Melanocyte of skin (primary cell): ENCODE data around the genes SAMD11 and HES4.

- CAGE, long polyA plus RNA, 2 experiments = no peak in any of the 2 experiments
Observed at GRCh38 chr1:629051-629486, 57.4 kb downstream of the OR4F16 start.

DNA sequence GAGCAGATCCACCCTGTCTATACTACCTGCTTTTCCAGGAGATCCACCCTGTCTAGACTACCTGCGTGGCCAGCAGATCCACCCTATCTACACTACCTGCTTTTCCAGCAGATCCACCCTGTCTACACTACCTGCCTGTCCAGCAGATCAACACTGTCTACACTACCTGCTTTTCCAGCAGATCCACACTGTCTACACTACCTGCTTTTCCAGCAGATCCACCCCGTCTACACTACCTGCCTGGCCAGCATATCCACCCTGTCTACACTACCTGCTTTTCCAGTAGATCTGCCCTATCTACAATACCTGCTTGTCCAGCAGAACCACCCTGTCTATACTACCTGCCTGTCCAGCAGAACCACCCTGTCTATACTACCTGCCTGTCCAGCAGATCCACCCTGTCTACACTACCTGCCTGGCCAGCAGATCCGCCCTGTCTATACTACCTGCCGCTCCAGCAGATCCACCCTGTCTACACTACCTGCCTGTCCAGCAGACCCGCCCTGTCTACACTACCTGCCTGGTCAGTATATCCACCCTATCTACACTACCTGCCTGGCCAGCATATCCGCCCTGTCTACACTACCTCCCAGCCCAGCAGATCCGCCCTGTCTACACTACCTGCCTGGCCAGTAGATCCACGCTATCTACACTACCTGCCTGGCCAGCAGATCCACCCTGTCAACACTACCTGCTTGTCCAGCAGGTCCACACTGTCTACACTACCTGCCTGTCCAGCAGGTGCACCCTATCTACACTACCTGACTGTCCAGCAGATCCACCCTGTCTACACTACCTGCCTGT is 103.6 kb upstream of the SAMD11 start:
- CAGE, long polyA plus RNA, 2 experiments = no peak in any of the 2 experiments

GRCh38 chr1:826871-827983 is 96.5 kb upstream of the SAMD11 start:
- CAGE, long polyA plus RNA, 2 experiments = no peak in any of the 2 experiments

DNA sequence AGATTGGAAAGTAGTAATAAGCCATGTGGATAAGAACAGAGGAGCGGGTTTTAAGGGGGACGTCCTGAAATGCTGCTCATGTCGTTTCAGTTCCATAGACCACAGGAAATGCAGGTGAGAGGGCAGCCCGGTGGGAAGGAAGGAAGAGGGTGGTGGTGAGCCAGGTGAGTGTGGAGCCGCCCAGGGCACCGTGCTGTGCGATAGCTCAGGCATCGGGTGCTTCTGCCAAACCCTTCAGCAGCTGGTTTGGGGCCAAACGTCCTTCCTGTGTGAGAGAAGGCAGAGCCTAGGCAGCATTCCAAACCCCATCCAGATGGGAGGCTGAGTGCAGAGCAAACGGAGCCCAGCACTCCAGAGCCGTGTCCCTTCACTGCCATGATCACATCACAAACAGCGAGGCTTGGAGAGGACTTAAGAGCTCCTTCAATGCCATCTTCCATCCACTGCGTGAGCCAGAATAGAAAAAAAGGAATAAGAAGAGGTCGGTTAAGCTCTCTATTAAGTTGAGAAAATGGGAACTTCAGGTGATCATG is 65.1 kb upstream of the SAMD11 start:
- CAGE, long polyA plus RNA, 2 experiments = no peak in any of the 2 experiments

DNA sequence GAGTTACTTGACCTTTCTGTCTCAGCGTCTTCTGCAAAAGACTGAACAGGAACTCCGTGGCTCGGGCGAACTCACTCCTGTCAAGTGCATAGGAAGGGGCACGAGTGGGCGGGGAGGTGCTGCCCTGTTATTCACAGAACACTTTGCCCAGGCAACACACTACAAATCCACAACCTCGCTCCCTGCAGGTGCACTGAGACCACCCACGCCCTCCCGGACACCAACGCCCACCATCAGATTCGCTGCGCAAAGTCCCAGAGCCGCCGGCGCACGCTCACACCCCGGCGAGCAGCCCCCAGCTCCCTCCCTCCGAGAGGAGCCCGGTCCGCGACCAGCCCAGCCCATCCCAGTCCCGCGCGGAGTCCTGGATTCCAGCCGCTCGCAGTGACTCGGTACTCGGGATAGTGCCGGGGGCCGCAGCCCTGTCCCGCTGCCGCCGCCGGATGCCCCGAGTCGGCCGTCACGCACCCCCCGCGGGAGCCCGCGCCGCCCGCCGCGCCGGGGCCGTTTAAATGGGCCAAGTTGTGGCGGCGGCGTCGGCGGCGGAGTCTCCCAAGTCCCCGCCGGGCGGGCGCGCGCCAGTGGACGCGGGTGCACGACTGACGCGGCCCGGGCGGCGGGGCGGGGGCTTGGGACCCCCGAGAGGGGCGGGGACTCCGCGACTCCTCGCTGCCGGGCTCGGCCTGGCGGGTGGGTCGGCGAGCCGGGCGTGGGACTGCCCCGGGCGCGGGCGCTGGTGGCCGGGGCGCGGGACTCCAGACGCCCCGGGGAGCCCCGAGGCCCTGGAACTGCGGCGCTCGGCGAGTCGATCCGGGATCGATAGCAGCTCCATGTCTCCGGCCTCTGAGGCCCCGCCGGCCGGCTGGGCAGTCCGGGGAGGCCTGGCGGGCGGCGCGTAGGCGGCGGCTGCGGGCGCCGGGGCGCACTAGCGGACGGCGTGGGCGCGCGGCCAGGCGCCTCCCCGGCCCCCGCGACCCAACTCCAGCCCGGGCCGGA is at the start of gene SAMD11:
TSS of gene SAMD11 (plus strand) at position 539 of the 996 bp plus-strand sequence.
- CAGE, long polyA plus RNA, 2 experiments = no peak in any of the 2 experiments

- CAGE, long polyA plus RNA, 2 experiments = no peak in any of the 2 experiments
Observed at GRCh38 chr1:961249-961952, 1.0 kb downstream of the KLHL17 start.

DNA sequence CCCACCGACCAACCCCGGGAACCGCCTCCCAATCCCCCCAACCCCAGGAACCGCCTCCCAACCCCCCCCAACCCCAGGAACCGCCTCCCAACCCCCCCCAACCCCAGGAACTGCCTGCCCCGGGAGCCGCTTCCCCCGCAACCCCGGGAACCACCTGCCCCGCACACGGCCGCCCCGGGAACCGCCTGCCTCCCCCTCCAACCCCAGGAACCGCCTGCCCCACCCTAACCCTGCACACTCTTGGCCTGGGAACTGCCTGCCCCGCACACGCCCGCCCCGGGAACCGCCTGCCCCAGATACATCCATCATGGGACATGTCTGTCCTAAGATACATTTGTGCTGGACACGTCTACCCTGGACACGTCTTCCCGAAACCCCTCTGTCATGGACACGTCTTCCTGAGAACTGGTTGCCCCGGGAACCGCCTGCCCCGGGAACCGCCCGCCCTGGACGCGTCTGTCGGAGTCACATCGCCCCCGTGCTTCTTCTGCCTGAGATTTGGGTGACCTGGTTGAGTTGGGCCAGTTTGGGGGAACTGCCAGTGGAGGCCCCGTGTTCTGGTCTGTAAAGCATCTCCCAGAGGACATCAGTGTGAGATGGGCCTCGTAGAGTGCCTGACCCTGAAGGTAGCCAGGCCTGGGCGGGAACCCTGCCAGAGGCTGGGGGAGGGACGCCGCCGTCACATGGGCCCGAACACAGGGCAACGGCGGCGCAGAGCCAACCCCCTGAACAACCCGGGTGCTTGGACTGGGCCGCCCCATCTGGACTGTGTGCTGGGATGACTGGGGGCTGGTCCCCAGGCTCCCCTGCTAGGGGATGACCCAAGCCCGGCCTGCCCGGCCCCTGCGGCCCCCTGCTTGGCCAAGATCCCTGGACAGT is 3.7 kb downstream of the PERM1 start:
- CAGE, long polyA plus RNA, 2 experiments = no peak in any of the 2 experiments

- CAGE, long polyA plus RNA, 2 experiments = no peak in any of the 2 experiments
Observed at GRCh38 chr1:999916-1000431, at the start of gene HES4. Gene HES4 (minus strand): TSS chr1:1000097.

DNA sequence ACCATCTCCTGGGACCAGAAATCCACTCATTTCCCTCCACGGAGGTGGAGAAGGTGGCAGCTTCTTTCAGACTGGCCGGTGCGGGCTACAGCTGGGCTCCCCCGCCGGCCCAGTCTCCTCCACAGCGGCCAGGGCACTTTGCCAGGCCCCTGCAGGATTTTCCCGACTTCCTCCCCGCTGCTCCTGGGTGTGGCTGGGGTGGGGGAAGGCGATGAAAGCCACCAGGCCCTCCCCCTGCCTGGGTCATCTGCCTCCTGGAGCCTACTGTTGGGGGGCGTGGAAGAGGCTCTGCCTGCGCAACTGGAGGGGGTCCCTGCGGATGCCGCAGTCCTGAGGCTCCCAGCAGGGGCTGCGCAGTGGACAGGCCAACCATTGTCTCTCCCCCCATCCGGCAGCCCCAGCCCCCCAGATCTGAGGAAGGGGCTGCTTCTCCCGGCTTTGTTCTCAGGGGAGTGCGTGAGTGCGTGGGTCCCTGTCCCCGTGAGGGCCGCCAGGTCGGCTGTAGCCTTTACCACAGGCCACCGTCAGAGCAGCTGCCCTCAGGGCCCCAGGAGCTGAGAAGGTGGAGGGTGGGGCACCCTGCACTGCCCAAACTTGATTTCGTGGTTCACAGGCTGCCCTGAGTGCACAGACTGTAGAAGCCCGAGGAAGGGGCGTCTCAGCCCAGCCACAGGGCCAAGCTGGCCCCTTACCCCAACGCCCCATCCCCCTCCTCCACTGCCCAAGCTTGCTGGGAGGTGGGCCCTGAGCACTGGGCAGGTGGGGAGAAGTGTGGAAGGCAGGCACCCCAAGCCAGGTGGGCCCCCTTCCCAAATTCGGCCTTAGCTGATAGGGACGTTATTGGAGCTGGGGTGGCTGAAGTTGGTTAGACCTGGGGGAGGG is 1.4 kb downstream of the AGRN start:
- CAGE, long polyA plus RNA, 2 experiments = no peak in any of the 2 experiments

DNA sequence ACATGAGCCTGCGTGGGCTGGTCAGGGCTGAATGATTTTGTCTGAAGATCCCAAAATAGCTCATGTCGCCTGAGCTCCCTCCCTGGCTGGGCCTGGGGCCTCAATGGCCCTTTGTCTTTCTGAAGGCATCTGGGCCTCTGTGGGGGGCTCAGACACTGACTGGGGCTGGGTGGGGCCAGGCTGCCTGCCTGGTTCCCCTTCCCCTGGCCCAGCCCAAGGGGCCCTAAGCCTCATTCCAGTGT is 11.4 kb downstream of the AGRN start:
- CAGE, long polyA plus RNA, 2 experiments = no peak in any of the 2 experiments

- CAGE, long polyA plus RNA, 2 experiments = no peak in any of the 2 experiments
Observed at GRCh38 chr1:1058209-1058813, 15.8 kb downstream of the RNF223 start.

GRCh38 chr1:1061875-1062482 is 12.1 kb downstream of the RNF223 start:
- CAGE, long polyA plus RNA, 2 experiments = no peak in any of the 2 experiments

DNA sequence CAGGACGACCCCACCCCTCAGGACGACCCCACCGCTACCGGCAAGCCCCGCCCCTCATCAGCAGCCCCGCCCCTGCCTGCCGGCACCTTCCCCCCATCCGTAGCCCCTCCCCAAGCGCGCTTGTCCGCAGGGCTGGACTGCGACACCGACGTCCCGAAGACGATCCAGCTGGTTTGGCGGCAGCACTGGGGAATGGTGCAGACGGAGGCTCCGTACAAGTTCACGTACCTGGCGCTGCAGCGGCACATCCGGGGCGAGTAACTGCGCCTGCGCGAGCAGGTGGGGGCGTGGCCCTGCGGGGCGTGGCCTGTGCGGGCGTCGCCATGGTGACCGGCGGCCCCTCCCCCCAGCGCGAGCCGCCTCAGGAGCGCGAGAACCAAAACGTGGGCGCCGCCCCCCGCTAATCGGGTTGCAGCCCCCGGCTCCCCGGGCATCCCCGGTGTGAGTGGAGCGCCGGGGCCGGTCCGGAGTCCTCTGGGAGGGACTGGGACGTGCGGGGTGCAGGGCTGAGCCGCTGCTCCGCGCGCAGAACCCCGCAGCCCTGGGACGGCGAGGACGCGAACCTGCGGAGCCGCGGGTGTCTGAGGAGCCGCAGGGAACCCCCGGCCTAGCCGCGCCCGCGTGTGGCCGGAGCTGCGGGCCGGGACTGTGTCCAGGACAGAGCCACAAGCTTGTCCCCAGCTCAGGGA is 4.9 kb downstream of the RNF223 start:
- CAGE, long polyA plus RNA, 2 experiments = no peak in any of the 2 experiments

DNA sequence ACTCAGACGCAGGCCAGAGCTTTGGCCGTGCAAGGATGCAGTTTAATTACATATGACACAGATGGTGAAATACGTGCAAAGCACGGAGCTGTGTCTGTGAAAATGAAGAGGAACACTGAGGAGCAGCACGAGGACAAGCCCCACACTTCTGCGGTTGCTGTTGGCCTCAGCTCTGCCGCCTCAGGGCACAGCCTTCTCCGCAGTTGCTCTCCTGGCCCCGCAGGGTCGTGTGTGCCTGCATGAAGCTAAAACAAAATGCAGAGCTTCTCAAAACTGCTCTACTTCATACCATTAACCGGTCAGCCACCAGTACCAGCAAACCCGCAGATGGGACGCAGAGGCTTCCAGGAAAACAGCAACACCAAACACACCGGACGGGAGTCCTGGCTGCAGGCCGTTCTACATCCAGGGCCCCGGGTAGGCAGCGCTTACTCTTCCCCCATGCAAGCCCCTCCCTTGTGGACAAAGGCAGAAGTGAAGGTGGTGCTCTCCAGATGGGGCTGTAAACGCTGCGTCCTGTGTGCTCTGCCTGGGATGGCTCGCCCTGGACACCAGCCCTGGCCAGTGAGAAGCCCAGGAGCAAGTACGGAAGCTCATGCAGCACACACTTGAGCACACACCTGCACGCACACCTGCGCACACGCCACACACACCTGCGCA is 7.1 kb upstream of the C1orf159 start:
- CAGE, long polyA plus RNA, 2 experiments = no peak in any of the 2 experiments

DNA sequence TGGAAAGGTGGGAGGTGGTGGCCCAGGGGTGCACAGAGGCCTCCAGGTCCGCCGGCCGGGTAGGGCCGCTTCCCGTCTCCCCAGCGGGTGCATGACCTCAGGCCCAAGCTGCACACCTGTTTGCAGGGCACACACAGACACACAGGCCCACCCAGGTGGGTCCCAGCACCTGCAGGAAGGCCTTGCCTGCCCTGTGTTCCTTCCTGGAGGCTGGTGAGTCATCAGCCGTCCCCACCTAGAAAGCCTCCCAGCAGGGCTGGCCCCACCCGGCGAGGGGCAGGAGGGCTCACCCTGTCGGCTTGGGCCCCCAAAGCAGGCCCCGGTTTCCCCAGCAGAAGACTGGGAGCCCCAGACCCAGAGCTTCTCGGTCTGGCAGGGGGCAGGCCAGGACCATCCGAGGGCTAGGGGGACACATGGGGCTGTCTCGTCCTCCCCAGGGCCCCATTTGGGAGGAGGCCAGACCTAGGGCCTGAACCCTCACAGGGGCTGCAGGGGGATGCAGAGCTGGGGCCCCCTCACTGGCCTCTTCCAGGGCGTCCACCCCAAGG is 23.5 kb upstream of the TTLL10 start:
- CAGE, long polyA plus RNA, 2 experiments = no peak in any of the 2 experiments

DNA sequence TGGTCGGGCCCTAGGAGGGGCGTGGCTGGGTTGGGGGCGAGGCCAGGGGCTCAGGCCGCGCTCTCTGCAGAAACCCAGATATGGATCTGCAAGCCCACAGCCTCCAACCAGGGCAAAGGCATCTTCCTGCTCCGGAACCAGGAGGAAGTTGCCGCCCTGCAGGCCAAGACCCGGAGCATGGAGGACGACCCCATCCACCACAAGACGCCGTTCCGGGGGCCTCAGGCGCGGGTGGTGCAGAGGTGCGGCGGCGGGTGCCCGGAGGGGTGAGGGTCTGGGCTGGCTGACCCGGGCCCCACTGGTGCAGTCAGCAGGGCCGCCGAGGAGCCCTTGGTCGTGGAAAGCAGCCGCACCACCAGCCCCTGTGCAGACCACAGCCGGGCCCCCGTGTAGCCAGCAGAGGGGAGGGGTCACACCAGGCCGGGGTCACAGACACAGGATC is 9.1 kb downstream of the TTLL10 start:
- CAGE, long polyA plus RNA, 2 experiments = no peak in any of the 2 experiments

- CAGE, long polyA plus RNA, 2 experiments = no peak in any of the 2 experiments
Observed at GRCh38 chr1:1234462-1235248, 2.6 kb downstream of the B3GALT6 start.

DNA sequence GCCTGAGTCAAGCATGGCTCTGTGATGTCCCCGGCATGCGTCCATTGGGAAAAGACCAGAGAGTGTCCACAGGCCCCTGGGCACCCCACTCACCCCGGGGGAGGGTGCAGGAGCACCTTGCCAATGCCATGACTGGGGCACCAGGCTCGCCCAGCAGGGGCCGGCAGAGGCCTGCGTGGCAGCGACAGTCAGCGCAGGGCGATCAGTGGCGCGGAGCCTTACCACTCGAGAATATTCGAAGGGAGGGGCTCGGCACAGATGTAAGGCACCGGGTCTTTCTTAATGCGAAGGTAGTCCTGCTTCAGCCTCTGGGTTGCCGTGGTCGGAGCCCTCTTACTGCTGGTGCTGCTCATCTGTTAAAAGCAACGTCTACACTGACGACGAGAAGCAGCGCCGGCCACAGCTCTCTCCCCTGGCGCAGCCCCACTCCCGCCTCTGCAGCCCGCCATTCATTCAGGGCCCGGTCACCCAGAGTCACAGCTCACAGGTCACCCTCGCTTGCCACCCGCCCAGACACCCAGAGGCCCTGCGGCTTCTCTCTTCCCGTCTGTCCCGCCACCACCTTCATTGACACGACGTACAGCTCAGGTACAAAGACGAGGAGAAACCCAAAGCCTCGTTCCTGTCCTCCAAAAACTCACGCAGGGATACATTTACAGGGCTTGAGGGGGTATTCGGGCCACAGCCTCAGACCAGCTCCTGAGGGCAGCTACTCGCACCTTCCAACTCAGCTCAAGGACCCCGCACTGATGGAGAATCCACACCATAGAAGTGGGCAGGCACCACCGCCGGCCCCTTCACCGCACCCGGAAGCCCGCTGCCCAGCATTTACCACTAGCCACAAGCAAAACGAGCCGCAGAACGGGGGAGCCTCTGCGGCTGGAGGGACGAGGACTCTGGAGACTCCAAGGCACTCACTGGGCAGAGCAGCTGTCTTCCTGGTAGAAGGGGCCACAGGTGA is 5.7 kb downstream of the UBE2J2 start:
- CAGE, long polyA plus RNA, 2 experiments = no peak in any of the 2 experiments

- CAGE, long polyA plus RNA, 2 experiments = no peak in any of the 2 experiments
Observed at GRCh38 chr1:1348381-1348776, 839 bp downstream of the DVL1 start.

DNA sequence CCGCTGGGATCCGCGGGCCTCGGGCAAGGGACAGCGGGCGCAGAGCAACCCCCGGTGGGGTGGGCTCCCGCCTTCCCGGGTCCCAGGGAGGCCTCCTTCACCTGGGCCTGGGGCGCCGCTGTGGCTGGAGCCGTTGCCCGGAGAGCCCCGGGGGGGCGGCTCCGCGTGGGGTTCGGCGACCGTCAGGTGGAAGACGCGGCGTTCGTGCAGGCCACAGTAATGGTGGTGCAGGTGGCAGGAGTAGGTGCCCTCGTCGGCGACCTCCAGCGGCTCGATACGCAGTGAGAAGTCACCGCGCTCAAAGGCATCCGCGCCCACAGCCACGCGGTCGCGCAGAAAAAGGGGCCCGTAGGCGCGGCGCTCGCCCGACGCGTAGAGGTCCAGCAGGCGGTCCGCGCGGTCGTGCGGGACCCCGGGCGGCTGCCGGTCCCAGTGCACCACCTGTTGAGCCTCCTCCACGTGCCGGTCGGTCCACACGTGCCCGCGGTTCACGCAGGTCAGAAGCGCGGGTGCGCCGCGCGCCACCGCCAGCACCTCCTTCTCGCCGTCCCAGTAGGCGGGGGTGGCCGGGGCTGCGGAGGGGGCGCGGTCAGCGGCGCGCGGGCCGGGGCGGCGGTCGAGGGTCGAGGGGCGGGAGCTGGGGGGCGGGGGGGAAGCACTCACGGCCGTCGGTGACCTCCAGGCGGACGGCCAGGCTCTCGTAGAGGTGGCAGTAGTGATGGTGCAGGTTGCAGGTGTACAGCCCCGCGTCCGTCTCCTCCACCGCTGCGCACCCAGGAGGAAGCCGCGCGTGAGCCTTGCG is 3.6 kb downstream of the MXRA8 start:
- CAGE, long polyA plus RNA, 2 experiments = no peak in any of the 2 experiments